Kidney epithelial cell (primary cell): Measurements from ENCODE around the gene SIRT1.

DNA sequence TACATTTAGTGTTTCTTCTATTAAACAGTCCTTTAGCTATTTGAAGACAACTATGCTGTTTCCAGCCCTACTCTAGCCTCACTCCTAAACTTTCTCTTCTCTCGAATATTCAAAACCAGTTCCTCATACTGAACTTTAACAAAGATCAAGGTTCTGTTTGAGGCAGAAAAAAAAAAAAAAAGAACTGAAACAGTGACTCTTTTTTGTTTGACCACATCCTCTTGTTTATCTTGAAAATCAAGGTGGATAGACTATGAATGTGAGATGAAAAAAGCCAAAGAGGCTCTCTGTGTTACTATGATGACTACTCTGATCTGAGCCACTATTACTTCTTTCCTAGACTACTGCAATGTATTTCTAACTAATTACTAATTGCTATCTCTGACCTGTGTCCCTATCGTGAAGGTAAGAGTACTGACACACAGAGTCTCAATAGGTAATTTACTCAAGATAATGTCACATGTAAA lies 154.3 kb downstream of the ZNF365 start:
- RAMPAGE, long total RNA, result no peak
- RRBS, result no CpG with 5 or more reads among the region's 2 CpGs

DNA sequence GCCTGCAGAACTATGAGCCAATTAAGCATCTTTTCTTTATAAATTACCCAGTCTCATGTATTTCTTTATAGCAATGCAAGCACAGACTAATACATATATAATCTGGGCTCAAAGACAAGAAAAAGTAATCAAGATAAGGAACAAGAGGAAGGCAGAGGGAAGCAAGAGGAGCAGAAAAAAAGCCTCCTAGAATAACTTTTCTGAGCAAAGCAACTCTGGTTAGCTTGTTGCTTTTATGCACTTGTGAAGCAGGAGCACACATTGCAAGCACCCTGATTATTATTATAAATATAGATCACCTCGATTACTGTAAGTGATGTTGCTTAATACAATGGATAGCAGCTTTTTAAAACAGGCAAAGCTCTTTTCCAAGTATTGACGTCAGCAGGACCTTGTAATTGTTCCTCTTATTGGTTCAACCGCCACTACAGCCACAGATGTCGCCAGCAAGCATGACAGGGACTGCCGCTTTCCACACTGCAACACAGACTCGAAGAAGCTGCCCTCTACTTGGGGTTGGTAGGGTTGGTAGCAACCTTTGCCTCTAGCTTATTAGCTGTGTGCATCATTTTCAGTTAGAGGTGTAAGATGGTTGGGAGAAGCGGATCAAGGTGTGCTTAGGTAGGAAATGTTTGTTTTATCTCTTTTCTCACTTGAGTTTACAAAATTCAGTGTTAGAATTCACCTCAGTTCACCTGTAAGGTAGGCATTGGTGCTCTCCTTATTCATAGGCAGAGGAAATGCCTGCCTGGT lies 167.6 kb downstream of the ZNF365 start:
- RAMPAGE, long total RNA, result no peak
- RRBS, result no CpG with 5 or more reads among the region's 7 CpGs

- RAMPAGE, long total RNA, result no peak
- RRBS, result no CpG with 5 or more reads among the region's 9 CpGs
Measured at GRCh38 chr10:62617459-62618073, 187.0 kb upstream of the ADO start.

DNA sequence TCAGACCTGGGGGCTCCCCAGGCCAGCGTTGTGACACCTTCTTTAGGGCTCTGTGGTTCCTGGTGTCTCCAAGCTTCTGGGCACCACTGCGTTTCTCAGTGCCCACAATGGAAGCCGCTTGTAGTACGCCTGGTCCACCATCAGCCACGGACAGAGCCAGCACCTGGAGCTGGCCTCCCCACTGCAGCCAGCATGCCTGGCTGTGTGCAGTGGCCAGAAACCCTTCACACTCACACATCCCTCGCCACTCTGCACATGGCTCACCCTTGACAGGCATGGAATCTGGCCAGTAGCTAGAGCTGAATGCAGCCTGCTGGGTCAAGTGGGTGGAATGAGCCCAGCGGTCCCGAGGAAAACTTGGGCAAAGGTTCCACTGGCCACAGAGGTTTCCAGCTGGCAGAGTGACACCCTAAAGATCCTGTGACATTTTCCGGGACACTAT lies 146.0 kb upstream of the ADO start:
- RAMPAGE, long total RNA, result no peak
- RRBS, result no CpG with 5 or more reads among the region's 9 CpGs

DNA sequence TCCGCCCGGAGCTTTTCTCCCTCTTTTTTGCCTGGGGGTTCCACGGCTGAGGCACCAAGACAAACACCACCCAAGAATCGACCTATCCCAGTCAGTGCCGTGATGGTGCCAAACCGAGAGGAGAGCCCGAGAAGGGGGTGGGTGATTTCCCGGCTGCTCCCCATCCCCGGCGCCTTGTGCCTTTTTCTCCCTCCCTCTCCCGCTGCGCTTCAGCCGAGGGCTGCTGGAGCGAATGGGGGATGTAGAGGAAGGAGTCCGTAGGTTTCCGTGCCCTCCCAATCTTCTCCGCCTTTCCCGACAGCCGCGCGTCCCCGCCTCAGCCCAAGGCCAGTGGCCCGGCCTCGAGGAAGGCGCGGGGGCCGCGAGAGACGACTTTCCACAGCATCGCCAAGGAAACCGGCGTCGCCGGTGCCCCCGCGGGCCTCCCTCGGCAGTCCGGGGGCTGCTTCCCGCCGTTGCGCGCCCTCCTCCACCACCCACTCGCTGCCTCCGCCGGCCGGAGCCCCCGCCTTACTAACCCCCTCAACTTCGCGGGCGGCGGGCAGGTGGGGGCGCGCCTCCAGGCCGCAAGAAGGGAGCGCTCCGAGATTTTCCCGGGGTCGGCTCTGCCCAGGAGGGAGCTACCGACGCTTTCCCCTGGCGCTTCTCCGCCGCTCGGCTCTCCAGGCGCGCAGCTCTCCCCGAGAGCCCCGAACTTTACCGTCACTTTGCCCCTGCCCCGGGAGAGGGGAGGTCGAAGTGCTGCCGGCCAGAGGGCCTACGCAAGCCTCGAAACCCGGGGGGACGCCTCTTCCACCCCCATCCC lies 1.2 kb downstream of the EGR2 start:
- RAMPAGE, long total RNA, result no peak
- RRBS, result 1% methylated on average over 27 of the region's 76 CpGs

DNA sequence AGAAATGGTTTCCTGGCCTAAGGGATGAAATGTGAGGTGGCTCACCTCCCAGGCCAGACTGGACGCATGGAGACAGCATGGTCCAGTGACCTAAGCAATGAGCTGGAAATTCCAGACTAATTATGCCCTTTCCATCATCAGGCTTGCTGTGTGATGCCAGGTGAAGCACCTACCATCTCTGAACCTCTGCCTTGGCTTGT lies 146.9 kb upstream of the NRBF2 start:
- RAMPAGE, long total RNA, result no peak
- RRBS, result no CpG with 5 or more reads among the region's 1 CpG

DNA sequence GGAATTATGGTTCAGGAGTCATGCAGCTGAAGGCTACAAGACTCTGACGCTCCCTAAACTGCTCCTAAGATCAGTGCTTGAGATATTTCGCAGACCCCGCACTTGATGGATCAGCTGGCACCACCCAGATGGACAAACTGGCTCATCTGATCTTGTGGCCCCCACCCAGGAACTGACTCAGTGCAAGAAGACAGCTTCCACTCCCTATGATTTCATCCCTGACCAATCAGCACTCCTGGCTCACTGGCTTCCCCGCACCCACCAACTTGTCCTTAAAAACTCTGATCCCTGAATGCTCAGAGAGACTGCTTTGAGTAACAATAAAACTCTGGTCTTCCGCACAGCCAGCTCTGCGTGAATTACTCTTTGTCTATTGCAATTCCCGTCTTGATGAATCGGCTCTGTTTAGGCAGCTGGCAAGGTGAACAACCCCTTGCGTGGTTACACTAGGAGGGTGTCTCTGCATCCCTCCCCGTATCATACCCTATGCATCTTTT lies 26.9 kb upstream of the NRBF2 start:
- RAMPAGE, long total RNA, result no peak
- RRBS, result no CpG with 5 or more reads among the region's 10 CpGs

- RAMPAGE, long total RNA, result no peak
- RRBS, result no CpG with 5 or more reads among the region's 11 CpGs
Measured at GRCh38 chr10:63184839-63185540, 51.9 kb downstream of the NRBF2 start.

DNA sequence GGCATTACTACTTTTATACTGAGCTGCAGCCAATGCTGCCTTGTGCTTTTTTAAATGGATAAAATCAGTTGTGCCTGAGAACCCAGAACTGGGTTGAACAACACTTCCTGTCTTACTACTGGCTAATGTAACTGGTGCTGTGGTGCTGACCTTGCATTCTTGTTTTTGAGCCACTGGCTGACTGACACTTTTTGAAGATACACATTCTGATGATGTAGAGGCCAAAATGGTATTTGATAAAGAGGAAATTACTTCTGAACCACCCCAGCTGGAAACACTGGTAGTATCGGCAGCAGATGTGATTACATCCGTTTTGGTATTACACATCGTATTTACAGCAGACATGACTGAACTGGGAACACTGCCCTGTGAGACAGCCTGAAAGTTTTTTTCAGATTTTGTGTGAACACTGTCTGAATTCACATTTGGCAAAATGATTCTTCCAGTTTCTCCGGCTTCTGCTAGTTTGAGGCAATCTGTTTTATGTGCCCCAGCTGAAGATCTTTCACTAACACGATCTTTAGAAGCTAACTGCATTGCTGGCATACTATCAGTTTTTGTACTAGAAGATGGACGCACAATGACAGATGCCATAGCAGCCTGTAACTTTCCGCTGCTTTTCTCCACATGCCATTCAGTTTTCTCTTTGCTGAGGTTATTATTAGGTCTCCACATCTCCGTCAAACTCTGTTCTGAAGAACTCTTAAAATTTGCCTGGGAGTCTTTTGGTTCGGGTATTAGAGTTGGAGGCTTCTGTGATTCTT lies 74.2 kb downstream of the NRBF2 start:
- RAMPAGE, long total RNA, result no peak
- RRBS, result no CpG with 5 or more reads among the region's 9 CpGs

DNA sequence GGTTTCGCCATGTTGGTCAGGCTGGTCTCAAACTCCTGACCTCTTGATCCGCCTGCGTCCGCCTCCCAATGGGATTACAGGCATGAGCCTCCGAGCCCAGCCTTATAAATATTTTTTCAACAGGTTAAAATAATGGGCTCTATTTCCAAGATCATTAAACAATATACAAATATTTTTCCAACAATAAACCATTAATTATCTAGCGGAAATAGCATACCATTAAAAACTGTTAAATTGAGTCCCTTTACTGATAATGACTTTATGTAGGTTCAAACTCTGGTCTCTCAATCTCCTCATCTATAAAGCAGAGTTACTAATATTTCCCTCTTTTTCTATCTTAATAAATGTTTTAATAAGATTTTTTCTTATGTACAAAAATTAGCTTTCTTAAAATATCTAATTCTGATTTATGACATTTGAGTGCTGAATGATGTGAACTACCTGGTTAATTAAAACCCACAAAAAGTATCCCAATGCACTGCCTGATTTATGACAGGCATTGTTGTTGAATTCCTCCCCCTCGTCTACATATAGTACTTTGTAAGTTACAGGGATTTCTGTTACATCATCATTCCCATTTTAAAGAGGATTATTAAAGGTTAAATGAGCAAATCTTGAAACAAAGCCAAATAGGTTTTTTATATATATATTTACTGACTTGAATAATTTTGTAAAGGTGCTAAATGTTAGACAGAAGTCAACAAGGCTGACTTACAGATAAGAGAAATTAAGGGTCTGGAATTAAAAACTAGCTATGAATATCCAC lies 91.0 kb downstream of the NRBF2 start:
- RAMPAGE, long total RNA, result no peak
- RRBS, result no CpG with 5 or more reads among the region's 7 CpGs

DNA sequence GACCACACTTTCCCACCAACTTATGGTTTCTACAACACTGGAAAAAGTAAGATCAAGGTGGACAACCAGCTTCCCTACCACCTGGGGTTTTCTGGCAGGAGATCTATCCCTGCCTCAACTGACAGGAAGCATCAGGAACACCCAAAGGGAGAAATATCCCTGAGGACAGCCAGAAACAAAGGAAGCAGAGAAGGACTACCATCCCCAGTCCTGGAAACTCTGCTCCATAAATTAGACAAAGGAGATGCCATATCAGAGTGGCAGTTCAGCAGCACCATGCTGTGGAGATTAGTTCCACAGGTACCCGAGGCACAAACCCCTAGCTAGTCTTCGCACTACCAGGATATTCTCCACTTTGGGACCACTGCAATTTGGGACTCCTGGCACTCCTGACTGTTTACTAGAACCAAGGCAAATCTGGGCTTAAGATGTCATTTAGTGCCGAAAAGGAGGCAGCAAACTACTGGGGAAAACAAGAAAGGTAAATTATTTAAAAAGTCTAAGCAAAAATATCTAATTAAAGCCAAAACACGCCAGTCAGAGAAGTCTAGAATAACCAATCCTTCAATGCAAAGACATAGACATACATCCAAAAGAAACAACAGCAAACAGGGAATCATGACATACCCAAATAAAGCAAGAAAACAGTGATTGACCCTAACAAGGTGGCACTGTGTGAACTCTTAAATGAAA lies 110.9 kb downstream of the NRBF2 start:
- RAMPAGE, long total RNA, result no peak
- RRBS, result no CpG with 5 or more reads among the region's 4 CpGs

GRCh38 chr10:63256072-63256320 lies 122.9 kb downstream of the NRBF2 start:
- RAMPAGE, long total RNA, result no peak
- RRBS, result no CpG with 5 or more reads among the region's 1 CpG

DNA sequence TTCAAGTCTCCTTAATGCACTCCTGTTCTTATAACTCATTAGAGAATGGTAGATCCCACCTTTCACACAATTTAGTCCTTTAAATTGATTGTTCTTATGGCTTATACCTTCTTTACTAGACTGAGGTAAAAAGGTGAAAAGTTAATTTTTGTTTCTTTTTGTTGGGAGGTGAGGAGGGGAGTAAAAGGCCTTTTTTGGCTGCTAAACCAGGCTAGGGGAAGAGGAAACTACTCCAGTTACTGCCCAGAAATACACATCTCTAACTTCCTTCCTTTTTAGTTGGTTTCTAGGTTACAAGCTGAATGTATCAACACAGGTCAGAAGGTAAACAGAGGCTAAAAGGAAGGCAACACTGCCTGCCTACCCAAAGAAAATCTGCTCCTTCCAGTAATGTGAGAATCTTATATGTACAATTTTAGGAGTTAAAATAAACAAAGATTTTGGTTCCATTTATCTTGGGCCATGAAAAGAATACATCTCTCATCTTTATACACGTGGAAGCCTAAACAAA lies 140.4 kb downstream of the NRBF2 start:
- RAMPAGE, long total RNA, result no peak
- RRBS, result no CpG with 5 or more reads among the region's 1 CpG

DNA sequence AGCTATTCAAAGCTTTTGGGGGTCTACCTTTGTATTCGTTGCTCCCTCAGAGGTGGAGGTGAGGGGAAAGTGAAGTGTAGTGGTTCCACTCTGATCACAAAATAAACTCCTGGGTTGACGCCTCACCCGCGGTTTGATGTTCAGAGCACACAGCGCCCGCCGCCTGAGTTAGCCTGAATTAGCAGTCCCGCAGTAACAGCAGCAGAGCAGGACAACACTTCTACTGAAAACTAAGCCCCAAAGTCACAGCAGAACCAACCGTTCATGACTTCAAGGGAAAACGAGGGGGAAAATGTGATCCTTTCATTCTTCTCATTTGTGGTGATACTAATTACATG lies 395 bp upstream of the JMJD1C start:
- RAMPAGE, long total RNA, result no peak
- RRBS, result no CpG with 5 or more reads among the region's 10 CpGs

- RAMPAGE, long total RNA, result no peak
- RRBS, result no CpG with 5 or more reads among the region's 12 CpGs
Measured at GRCh38 chr10:63522961-63524131, 2.1 kb downstream of the REEP3 start.

DNA sequence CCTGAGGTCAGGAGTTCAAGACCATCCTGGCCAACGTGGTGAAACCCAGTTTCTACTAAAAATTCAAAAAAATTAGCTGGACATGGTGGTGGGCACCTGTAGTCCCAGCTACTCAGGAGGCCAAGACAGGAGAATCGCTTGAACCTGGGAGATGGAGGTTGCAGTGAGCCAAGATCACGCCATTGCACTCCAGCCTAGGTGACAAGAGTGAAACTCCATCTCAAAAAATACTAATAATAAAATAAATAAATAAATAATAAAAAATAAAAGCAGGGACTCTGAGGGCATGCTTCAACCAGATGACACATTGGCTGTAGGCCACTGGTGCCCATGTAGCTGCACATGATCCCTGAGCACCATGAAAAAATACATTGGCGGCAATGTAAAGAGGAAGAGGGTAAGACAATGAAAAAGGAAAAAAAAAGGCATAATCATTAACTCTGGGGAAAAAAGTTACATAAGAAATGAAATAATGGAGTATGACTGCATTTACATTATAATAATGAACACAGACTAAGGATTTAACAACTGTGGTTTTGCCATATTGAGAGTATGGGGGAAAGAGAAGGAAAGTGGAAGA lies 80.6 kb downstream of the REEP3 start:
- RAMPAGE, long total RNA, result no peak
- RRBS, result no CpG with 5 or more reads among the region's 4 CpGs

- RAMPAGE, long total RNA, result no peak
- RRBS, result no CpG with 5 or more reads among the region's 1 CpG
Measured at GRCh38 chr10:63707097-63707505, 185.9 kb downstream of the REEP3 start.

GRCh38 chr10:64196911-64197340 lies 675.7 kb downstream of the REEP3 start:
- RAMPAGE, long total RNA, result no peak
- RRBS, result 83% methylated on average over 5 of the region's 44 CpGs

DNA sequence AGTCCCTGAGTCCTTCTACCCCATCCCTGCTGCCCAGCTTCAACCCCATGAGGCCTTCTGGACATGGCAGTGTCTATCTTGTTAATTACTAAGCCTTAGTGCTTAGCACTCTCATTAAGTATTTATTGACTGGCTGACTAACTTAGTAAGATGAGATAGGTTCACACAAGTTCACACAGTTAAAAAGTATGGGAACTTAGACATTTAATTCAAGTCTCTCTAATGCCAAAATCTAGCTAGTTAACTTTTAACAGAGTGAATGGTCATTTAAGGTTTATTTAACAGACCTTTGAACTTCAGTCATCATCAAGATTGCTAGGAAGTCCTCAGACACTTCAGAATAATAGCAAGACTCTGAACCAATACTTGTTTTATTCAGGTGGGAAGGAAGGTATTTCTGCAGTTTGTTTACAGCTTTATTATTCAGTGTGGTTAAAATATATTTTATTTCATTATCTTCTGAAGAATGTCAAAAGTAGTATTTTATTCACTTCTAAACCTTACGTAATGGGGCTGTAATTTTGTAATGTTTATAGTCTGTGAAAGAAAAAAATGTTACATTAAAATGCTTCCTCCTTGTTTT lies 848.9 kb downstream of the REEP3 start:
- RAMPAGE, long total RNA, result no peak
- RRBS, result no CpG with 5 or more reads among the region's 1 CpG

- RAMPAGE, long total RNA, result no peak
- RRBS, result under 1% methylated on average over 16 of the region's 77 CpGs
Measured at GRCh38 chr10:67883885-67884874, at the start of gene SIRT1. Gene SIRT1 (plus strand): TSS chr10:67884656.